ENCODE results near the gene PAPOLG.

DNA sequence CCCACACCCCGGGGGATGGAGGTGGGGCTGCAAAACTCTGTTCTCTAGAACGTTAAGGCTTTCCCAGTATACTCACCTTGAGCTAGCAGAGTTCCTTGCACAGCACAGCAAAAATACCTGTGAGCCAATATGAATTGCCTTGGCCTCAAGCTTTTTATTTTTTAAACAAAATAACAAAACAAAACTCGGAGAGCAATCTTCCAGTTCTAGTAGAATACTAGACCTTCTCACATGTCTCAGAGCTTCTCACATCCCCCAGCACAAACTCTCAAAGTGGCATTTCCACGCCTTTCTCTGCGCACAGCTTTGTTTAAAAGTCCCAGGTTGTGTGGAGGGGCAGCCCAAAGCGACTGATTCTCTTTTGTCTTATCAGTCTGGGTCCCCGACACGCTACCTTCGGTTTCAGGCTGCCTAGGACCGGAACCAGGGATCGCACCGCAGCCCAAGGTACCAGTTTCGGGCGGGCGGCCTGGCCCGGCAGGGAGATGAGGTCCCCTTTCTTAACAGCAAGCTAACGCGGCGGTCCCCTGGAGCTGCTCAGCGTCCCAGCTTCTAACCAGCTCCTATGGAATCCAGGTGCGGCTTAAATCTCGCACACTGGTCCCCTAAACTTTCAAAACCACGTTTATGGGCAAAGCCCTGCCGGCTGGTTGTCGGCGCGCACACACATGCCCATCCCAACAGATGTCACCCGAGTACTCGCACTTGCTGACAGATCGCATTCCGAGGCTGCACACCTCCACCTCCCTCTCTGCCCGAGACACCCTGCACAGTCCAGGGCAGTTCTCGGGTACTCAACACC is 558 bp downstream of the EFEMP1 start:
- PRO-cap, 5 experiments: no peak in any of the 5 experiments
- RAMPAGE, long total RNA, 2 experiments: no peak in any of the 2 experiments
- RRBS: 6% methylated on average over 7 of the region's 33 CpGs

DNA sequence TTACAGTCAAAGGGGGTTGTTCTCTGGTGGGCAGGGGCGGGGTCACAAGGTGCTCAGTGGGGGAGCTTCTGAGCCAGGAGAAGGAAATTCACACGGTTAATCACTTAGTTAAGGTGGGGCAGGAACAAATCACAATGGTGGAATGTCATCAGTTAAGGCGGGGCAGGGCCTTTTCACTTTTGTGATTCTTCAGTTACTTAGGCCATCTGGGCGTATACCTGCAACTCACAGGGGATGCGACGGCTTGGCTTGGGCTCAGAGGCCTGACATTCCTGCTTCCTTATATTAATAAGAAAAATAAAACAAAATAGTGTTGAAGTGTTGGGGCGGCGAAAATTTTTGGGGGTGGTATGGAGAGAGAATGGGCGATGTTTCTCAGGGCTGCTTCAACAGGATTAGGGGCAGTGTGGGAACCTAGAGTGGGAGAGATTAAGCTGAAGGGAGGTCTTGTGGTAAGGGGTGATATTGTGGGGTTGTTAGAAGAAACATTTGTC is 67.0 kb downstream of the VRK2 start:
- PRO-cap, 5 experiments: no peak in any of the 5 experiments
- RAMPAGE, long total RNA, 2 experiments: no peak in any of the 2 experiments
- RRBS: no CpG with 5 or more reads among the region's 9 CpGs

DNA sequence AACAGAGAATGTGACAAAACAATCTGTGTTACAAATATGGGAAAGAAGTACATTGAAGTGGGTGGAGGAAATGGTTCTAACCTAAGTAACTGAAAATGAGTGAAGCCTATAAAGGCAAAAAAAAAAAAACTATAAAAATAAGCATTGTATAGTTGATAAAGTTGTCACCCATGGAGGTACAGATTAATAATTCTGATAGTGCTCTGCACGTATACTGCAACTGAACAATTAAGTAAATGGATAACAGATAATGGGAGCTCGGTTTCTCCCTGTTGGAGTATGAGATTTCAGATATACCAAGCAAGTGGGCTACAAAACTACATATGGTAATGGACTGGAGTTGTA is 22.6 kb downstream of the FANCL start:
- PRO-cap, 5 experiments: no peak in any of the 5 experiments
- RAMPAGE, long total RNA, 2 experiments: no peak in any of the 2 experiments
- RRBS: no CpG with 5 or more reads among the region's 2 CpGs

- PRO-cap, 5 experiments: no peak in any of the 5 experiments
- RAMPAGE, long total RNA, 2 experiments: no peak in any of the 2 experiments
- RRBS: no CpG with 5 or more reads among the region's 5 CpGs
Observed at GRCh38 chr2:59594594-59595112, 958.8 kb downstream of the BCL11A start.

DNA sequence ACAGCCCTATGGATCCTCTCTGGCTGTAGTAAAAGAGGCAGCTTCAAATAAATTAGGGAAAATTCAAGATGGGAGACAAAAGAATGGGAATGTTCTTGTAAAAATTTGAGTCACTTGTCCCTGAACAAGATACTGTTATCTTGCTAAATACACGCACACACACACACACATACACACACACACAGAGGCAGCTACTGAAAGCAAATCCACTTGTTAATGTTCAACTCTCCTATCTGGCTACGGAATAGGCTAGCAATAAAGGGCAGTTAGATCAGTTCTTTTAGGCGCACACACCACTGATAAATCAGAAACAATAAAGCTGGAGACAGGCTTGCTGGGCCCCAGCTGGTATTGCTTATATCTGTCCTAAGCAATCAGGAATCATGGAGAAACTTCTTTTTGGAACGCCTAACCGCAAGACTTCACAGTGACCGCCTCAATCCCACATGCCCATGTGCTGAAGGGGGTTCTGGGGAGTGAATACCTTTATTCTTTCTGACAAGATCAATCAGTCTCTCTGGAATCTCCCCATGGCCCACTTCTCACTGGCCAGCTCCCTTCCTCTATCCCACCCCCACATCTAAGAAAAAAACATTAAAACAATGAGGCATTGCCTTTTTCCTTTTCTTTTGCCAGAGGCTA is 461.5 kb downstream of the BCL11A start:
- PRO-cap, 5 experiments: no peak in any of the 5 experiments
- RAMPAGE, long total RNA, 2 experiments: no peak in any of the 2 experiments
- RRBS: no CpG with 5 or more reads among the region's 6 CpGs

DNA sequence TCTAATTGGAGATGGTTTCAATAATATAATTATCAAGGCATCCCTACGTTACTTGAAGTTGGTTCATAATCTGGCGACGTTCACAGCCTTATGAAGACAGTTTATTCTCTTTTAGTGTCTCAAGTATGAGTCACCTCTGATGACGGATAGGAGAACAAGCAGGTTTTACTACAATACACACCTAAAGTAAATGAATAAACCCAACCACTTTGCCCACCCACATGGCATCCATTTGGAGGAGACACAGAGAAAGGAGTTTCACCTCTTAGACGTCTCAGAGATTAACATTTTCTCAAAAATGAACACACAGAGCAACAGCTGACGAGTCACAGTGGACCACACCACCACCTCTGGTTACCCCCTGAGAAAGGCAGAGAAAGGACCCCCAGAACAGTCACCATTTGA is 40.8 kb downstream of the BCL11A start:
- PRO-cap, 5 experiments: no peak in any of the 5 experiments
- RAMPAGE, long total RNA, 2 experiments: no peak in any of the 2 experiments
- RRBS: no CpG with 5 or more reads among the region's 6 CpGs

- PRO-cap, 5 experiments: no peak in any of the 5 experiments
- RAMPAGE, long total RNA, 2 experiments: no peak in any of the 2 experiments
- RRBS: no CpG with 5 or more reads among the region's 7 CpGs
Observed at GRCh38 chr2:60544004-60544569, 9.4 kb downstream of the BCL11A start.

DNA sequence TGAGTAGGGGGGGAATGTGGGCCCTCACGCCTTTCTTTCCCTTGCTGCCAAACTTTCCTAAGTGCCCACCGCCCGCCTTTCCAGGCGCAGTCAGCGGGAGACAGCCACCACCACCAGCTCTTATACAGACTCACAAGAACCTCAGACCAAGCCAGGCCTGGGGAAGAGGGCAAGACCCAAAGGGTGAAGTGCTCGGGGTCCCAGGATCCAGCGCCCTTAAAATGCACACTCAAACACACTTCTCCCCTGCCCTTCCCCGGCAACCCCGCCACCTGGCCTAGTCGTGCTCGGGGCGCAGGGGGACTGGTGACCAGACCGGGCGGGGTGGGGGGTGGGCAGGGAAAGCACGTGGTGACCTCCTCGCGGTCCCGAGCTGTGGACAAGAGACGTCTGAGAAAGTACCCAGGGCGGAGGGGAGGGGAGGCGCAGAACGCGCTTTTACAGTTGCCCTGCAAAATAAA is 2.3 kb downstream of the BCL11A start:
- PRO-cap, 5 experiments: no peak in any of the 5 experiments
- RAMPAGE, long total RNA, 2 experiments: no peak in any of the 2 experiments
- RRBS: 6% methylated on average over 6 of the region's 23 CpGs

DNA sequence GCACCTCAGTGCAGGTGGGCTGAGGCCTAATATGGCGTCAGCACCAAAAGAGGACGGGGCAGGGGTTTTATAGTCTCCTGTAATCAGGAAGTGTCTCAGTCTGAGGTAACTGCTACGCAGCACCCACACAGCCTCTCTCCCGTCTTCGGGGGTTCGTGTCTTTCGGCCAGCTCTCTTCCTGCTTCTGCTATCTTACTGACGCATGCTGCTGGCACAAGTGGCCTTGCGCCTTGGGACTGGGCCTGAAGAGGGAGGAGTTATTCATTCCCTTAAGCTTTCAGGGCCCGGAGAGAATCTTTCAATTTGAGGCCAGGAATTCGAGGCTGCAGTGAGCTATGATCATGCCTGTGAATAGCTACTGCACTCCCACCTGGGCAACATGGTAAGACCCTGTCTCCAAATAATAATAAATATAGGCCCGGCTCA is 14.5 kb upstream of the PAPOLG start:
- PRO-cap, 5 experiments: no peak in any of the 5 experiments
- RAMPAGE, long total RNA, 2 experiments: no peak in any of the 2 experiments
- RRBS: no CpG with 5 or more reads among the region's 12 CpGs

- PRO-cap, 5 experiments: peak in 5 of 5 experiments; most common plus-strand start chr2:60756268 (in 4); most common minus-strand start chr2:60756830 (in 3)
- RAMPAGE, long total RNA, 2 experiments: start-site peak on the plus strand in 1 of 2 experiments, at chr2:60756260-60756271 at its widest, 69 reads per replicate
- RRBS: 2% methylated on average over 16 of the region's 69 CpGs
Observed at GRCh38 chr2:60755948-60757267, at the start of gene PAPOLG. Gene PAPOLG, plus strand, starts transcription at chr2:60756268.

- PRO-cap, 5 experiments: peak in 1 of 5 experiments; most common minus-strand start chr2:60804579 (in 1)
- RAMPAGE, long total RNA, 2 experiments: no peak in any of the 2 experiments
- RRBS: 98% methylated on average over 6 of the region's 19 CpGs
Observed at GRCh38 chr2:60804396-60804864, 48.4 kb downstream of the PAPOLG start.

- PRO-cap, 5 experiments: no peak in any of the 5 experiments
- RAMPAGE, long total RNA, 2 experiments: no peak in any of the 2 experiments
- RRBS: no CpG with 5 or more reads among the region's 9 CpGs
Observed at GRCh38 chr2:60880697-60880970, 740 bp upstream of the REL start.

GRCh38 chr2:60899525-60899856 is 18.1 kb downstream of the REL start:
- PRO-cap, 5 experiments: no peak in any of the 5 experiments
- RAMPAGE, long total RNA, 2 experiments: no peak in any of the 2 experiments
- RRBS: no CpG with 5 or more reads among the region's 3 CpGs

GRCh38 chr2:60936933-60937570 is 55.7 kb downstream of the REL start:
- PRO-cap, 5 experiments: no peak in any of the 5 experiments
- RAMPAGE, long total RNA, 2 experiments: no peak in any of the 2 experiments
- RRBS: no CpG with 5 or more reads among the region's 8 CpGs

GRCh38 chr2:60948841-60949385 is 67.5 kb downstream of the REL start:
- PRO-cap, 5 experiments: no peak in any of the 5 experiments
- RAMPAGE, long total RNA, 2 experiments: no peak in any of the 2 experiments
- RRBS: no CpG with 5 or more reads among the region's 5 CpGs

GRCh38 chr2:61005981-61006239 is 11.6 kb upstream of the PEX13 start:
- PRO-cap, 5 experiments: peak in 1 of 5 experiments; most common minus-strand start chr2:61006058 (in 1)
- RAMPAGE, long total RNA, 2 experiments: no peak in any of the 2 experiments
- RRBS: no CpG with 5 or more reads among the region's 1 CpG

- PRO-cap, 5 experiments: peak in 1 of 5 experiments; most common minus-strand start chr2:61177887 (in 1)
- RAMPAGE, long total RNA, 2 experiments: no peak in any of the 2 experiments
- RRBS: 3% methylated on average over 5 of the region's 44 CpGs
Observed at GRCh38 chr2:61177600-61178175, 15.7 kb downstream of the C2orf74 start.

- PRO-cap, 5 experiments: no peak in any of the 5 experiments
- RAMPAGE, long total RNA, 2 experiments: no peak in any of the 2 experiments
- RRBS: no CpG with 5 or more reads among the region's 13 CpGs
Observed at GRCh38 chr2:61179569-61180489, 17.8 kb downstream of the C2orf74 start.

GRCh38 chr2:61205099-61205611 is 43.2 kb downstream of the C2orf74 start:
- PRO-cap, 5 experiments: no peak in any of the 5 experiments
- RAMPAGE, long total RNA, 2 experiments: no peak in any of the 2 experiments
- RRBS: no CpG with 5 or more reads among the region's 8 CpGs

DNA sequence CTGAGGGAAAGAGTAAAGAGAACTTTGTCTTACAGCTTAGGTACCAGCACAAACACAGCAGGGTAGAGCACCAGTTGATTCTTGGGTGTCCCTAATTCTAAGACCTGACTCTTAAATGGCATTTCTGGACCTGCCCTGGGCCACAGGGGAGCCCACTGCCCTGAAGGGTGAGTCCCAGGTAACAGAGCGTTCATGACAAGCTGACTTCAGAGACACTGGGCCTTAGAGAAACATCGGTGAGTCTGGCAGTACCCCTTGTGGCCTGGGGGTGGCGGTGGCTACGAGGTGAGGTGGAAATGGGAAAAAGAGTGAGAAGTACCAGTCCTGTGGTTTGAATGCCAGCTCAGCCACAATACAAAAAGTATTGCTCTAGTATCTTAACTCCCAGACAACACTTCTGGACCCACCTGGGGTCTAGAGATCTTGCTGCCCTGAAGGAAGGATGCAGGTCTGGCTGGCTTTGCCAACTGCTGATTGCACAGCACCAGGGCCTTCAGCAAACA is 44.6 kb downstream of the USP34 start:
- PRO-cap, 5 experiments: no peak in any of the 5 experiments
- RAMPAGE, long total RNA, 2 experiments: no peak in any of the 2 experiments
- RRBS: no CpG with 5 or more reads among the region's 4 CpGs

Measured in liver (tissue), 9 donors.